Diencephalon (tissue), 2 donors: ENCODE results near the genes DCDC2 and SLC17A4.

GRCh38 chr6:24357428-24358289, at the start of gene DCDC2:
Gene DCDC2 (minus strand): TSS chr6:24358059.
- RAMPAGE, long total RNA, result no peak

- RAMPAGE, long total RNA, result no peak
Measured at GRCh38 chr6:24399938-24401140, 2.4 kb upstream of the MRS2 start.

GRCh38 chr6:24488857-24489424, 437 bp downstream of the GPLD1 start:
- RAMPAGE, long total RNA, result no peak

GRCh38 chr6:24504695-24505050, 9.9 kb downstream of the ALDH5A1 start:
- RAMPAGE, long total RNA, result no peak

- RAMPAGE, long total RNA, result no peak
Measured at GRCh38 chr6:24664038-24664587, 2.6 kb downstream of the TDP2 start.

- RAMPAGE, long total RNA, result no peak
Measured at GRCh38 chr6:24667431-24667820, 549 bp downstream of the ACOT13 start.

DNA sequence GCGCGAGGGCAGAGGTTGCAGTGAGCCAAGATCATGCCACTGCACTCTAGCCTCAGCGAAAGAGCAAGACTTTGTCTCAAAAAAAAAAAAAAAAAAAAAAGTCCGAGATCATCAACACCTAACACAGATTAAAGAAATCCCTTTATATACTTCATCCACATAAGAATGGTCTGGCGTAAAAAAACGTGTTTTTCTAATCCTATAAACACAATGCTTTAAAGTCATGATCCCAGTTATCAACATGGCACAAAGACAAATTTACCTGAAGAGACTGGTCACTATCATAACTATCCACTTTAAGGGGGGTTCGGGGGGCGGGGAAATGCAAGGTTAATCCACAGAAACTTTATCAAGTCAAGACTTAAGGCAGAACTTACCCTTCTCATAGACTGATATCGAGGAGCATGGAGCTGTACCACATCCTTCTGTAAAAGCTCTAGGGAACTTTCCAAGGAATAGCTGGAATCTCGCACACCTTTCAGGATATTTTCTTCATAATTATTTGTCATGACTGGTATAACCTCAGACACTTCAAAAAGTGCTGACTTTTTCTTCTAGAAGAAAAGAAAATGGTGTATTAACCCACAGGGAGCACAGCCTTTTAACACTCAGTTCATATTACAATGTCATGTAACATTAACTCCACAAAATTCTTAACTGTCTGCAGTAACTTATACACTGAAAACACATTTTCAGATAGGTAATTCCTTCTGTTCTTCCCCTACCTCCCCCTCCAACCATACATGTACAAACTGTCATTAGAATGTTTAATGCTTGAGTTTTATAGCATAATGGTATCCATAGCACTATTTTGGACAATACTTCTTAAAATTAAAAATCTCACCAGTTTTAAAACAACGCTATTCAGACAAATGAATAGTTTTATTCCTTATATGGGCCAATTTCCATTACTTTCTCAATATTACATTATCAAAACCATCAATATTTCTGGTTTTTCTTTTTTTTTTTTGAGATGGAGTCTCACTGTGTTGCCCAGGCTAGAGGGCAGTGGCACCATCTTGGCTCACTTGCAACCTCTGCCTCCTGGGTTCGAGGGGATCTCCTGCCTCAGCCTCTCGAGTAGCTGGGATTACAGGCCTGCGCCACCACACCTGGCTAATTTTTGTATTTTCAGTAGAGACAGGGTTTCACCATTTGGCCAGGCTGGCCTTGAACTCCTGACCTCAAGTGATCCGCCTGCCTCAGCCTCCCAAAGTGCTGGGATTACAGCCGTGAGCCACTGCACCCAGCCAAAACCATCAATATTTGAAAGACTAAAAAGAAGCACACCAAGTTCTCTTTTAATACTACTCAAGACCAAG, 2.7 kb downstream of the C6orf62 start:
- RAMPAGE, long total RNA, result no peak

DNA sequence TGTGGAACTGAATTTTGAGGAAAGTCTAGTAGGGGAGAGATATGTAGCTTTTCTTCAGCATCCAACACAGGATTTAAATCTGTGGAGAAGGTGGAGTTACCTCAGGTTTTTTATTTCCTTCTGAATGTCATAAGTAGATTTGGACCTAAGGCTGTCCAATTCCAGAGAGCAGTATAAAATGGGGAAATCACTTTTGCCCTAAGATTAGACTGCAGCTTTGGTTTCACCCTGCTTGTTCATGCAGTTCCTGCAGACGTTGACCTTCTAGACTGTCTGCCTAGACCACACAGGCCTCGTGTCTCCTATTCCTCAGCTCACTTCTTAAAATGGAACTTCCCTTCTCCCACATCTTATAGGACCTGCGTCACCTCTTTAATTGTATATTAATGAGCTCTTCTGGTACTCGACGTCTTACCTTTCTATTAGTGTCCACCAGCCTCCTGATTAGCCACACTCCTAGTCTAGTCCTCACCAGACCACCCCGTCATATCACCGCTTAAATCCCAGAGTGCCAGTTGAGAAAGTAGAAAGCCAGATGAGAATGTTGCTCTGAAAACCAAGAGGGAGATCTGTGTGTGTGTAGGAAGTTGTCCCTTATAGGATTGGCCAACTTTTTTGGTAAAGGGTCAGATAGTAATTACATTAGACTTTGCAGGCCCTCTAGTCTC, 26.1 kb upstream of the C6orf62 start:
- RAMPAGE, long total RNA, result no peak

- RAMPAGE, long total RNA, result no peak
Measured at GRCh38 chr6:24908727-24909397, 26.9 kb downstream of the RIPOR2 start.

DNA sequence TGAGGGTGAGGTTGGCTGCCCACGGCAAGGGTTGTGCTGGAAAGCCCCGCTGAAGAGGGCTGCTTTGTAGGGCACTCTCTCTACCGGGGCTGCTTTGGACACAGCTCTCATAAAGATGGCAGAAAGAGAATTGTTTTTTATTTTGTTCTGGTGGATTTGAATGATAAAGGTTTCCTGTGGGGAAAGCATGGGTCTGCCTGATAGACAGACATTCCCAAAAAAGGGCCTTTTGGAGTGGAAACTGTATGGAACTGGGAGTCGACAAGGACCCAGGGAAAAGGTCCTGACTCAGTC, 24.3 kb downstream of the RIPOR2 start:
- RAMPAGE, long total RNA, result no peak

DNA sequence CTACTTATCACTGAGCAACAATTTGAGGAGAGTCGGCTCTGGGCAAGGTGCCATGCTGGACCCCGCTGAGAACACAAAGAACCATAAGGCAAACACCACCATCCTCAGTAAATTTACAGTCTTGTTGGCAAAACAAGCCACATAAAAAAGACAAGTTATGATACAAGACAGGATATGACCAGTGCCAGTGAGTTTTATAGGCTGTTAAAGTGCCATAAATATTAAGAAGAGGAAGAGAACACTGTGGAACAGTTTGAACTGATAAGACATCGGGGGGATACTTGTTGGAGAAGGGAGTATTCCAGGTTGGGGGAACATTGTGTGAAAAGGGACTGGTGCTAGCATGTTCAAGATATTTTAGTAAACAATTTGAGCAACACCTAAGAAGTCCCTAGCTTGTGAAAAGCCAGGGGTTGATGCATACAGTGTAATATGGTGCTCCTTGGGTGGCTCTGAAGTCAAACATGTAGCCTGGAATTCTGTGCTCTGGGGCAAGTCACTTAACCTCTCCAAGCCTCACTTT, 25.3 kb upstream of the RIPOR2 start:
- RAMPAGE, long total RNA, result no peak

DNA sequence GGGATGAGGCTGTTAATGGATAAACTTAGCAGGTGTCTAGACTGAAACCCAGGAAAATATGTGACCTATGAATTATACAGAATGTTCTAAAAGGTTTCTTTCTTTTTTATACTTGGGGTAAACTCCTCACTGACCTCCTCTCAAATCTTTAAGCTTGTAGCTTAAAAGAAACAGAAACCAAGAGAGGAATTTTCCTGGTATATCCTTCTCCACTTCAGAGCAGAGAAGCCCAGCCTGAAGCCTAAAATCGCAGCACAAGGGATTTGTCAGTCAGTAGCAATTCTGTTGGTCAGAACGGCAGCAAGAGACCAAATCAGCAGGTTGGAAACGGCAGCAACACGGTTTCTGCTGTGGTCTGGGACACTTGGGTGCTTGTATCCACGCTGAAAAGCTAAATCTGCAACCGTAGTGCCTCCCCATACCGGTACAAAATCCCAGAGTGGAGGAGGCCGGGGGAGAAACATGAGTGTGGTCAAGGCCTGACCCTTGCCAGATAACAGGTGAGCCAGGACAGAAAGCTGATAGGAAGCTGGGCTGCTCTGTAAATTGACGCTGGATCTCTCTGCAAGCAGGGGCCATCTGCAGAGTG, 99.5 kb upstream of the RIPOR2 start:
- RAMPAGE, long total RNA, result no peak

DNA sequence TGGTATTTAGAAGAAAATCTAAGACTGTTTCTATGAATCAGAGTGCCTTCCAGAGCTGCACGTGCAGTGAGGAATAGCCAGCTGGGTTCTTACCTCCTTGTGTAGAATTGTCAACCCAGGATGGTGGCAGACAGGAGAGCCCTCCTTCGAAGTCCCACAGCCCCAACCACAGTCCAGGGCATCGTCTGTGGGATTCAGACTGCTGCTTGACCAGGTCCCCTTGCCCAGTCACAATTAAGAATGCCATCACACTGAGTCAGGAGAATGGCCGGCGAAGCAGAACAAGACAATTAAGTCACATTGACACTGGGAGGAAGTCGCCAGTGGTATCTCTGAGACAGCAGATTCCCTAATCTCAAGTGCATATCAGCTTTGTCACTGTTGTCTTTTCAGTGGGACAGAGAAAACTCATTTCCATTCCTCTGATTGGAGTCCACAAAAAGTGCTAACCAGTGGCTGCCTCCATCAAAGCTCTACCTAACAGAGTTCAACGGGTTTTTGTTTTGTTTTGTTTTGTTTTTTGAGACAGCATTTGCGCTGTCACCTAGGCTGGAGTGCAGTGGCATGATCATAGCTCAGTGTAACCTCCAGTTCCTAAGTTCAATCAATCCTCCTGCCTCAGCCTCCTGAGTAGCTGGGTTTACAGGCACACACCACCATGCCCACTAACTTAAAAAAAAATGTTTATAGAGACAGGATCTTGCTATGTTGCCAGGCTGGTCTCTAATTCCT, 100.3 kb upstream of the RIPOR2 start:
- RAMPAGE, long total RNA, result no peak

DNA sequence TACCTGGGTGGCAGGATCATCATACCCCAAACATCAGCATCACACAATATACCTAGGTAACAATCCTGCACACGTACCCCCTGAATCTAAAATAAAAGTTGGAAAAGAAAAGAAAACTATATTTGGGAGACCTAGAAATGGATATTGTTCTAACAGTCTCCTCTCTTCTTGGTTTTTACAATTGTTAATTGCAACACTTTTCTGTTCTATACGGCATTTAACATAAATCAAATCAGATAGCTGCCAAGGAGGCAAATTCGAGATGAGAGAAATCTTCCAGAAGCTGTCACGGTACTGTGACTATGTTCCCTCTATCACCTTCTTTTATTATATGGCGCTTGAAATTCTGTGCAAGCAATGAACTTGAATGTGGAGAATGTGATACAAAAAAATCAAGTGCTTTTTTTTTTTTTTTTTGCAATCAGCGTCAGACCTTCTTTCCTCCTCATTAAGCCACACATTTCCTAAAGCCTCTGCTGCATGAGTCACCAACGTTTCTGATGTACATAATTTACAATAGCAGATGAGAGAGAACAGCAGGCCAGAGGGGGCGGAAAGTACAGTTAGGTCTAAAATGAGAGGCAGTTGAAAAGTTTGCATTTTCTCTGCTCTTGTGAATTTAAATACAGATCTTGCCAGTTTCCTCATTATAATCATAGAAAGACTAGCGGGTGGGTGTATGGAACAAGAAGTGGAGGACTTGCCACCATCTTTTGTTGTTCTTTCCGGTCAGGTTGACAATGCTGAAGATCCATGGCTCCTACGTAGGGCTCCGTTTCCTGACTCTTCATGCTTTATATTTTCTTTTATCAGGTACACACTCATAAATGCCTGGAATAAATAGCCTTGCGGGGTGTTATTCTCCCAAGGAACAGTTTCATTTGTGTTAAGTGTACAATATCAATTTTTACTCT, 114.6 kb upstream of the RIPOR2 start:
- RAMPAGE, long total RNA, result no peak

DNA sequence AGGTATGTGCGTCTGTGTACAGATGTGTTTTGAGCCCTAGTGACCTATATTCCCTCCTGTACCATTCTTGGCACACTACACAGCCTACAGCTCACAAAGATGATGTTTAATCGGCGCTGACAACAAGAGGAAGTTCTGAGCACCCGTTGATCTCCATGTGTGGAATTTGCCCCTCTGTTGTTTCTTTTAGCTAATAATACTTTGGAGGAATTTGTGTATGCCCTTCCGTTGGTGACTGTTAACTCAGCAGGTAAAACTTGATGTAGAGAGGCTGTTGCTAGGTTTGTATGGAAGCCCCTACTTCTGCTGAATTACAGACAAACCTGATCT, 1.5 kb downstream of the CARMIL1 start:
- RAMPAGE, long total RNA, result no peak

GRCh38 chr6:25369107-25370267, 90.3 kb downstream of the CARMIL1 start:
- RAMPAGE, long total RNA, result no peak

DNA sequence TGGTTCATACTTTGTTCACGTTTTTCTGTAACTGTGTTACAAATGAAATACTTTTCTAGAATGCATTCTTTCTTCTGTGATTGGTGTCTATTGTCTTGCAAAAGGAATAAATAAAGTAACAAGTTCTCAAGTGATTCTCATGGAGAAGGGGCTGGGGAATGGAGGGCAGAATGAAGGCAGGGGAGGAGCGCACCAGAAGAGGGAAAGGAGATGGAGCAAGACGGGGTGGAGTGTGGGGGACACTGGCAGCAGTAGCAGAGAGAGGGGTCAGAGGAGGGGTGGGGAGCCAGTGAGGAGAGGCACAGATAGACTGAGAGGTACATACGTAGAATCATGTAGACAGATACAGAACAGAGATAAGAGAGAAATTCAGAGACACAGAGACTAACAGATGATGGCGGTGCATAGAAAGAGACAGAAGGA, 136.5 kb downstream of the CARMIL1 start:
- RAMPAGE, long total RNA, result no peak

GRCh38 chr6:25515455-25515818, 136.6 kb upstream of the SCGN start:
- RAMPAGE, long total RNA, result no peak

DNA sequence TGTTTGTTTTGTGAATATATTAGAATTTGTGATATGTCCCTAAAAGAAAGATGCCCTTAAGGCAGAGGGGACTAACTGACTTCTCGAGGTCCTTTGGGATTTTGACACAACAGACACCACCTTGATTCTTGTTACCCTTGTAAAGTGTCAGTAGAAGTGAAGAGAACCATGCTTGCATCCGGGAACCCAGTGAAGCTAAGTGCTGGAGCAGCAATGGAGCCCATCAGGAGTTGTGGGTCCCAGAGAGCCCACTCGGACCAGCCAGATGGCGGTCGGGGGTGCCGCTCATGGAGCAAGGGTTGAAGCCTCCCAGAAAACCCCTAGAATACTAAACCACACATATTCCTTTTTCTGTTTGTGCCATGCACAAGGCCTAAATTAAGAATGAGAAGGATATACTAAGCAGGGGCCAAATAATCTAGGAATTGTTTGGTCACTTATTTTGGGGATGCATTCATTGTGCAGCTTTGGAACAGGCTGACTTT, 29.4 kb upstream of the SCGN start:
- RAMPAGE, long total RNA, result no peak

GRCh38 chr6:25754381-25755069, at the start of gene SLC17A4:
Gene SLC17A4 (plus strand): TSS chr6:25754742.
- RAMPAGE, long total RNA, result no peak